Upper lobe of left lung (tissue), 5 donors: ENCODE results near the gene MTUS2.

- PRO-cap, 2 experiments: peak in 1 of 2 experiments; most common plus-strand start chr13:28532293 (in 1)
- RAMPAGE, long total RNA, 4 experiments: no peak in any of the 4 experiments
These were observed 37.0 kb upstream of the FLT1 start for GRCh38 chr13:28531939-28532363.

DNA sequence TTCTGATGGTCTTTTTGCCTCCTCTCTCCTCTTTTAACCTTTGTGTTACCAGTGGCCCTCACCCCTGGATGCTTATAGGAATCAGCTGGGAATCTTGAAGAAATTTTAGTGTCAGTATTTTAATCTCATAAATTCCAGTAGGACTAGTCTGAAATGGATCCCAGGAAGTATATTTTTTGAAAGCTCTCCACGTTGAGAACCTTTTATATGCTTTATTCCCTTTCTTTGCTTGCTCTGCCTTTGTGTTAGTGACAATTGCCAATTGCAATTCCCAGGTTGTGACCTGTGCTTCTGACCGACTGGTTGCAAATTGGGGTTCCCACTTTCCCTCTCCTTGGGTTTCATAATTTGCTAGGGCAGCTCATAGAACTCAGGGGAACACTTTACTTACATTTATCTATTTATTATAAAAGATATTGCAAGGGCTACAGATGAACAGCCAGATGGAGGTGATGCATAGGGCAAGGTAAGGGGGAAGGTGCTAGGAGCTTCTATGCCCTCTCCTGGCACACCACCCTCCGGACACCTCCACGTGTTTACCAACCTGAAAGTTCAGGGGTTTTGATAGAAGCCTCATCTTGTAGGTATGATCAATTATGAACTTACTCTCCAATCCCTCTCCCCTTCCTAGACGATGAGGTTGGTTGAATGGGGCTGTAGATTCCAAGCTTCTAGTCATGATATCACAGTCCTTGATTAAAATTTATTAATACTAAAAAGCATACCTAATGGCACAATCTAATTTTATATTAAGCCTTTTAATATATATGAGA lies 21.1 kb downstream of the POMP start:
- PRO-cap, 2 experiments: peak in 1 of 2 experiments; most common plus-strand start position 634 of the sequence (in 1)
- RAMPAGE, long total RNA, 4 experiments: no peak in any of the 4 experiments

- PRO-cap, 2 experiments: peak in 1 of 2 experiments; most common plus-strand start chr13:28819947 (in 1)
- RAMPAGE, long total RNA, 4 experiments: no peak in any of the 4 experiments
These were observed at the start of gene MTUS2 for GRCh38 chr13:28819321-28820589. Gene MTUS2, plus strand, starts transcription at chr13:28820339.

DNA sequence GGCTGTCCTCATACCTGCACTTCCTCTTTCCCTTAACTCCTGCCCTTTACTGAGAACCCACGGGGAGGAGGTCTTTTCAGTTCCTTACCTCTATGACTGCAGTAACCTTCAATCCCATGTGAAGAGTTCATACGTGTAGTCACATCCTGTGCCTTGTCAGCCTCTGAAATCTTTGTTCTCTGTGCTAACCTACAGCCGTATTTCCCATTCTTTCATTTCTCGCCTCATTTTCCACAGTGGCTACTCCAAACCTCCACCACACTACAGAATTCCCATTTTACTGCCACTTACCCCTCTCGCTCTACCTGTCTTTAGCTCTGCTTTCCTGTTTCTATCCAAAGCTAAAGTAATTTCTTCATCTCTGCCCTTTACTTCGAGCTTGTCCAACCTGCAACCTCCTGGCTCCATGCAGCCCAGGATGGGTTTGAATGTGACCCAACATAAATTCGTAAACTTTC lies 306.0 kb downstream of the MTUS2 start:
- PRO-cap, 2 experiments: no peak in any of the 2 experiments
- RAMPAGE, long total RNA, 4 experiments: no peak in any of the 4 experiments

GRCh38 chr13:29508426-29509076 lies 86.9 kb downstream of the SLC7A1 start:
- PRO-cap, 2 experiments: no peak in any of the 2 experiments
- RAMPAGE, long total RNA, 4 experiments: no peak in any of the 4 experiments

DNA sequence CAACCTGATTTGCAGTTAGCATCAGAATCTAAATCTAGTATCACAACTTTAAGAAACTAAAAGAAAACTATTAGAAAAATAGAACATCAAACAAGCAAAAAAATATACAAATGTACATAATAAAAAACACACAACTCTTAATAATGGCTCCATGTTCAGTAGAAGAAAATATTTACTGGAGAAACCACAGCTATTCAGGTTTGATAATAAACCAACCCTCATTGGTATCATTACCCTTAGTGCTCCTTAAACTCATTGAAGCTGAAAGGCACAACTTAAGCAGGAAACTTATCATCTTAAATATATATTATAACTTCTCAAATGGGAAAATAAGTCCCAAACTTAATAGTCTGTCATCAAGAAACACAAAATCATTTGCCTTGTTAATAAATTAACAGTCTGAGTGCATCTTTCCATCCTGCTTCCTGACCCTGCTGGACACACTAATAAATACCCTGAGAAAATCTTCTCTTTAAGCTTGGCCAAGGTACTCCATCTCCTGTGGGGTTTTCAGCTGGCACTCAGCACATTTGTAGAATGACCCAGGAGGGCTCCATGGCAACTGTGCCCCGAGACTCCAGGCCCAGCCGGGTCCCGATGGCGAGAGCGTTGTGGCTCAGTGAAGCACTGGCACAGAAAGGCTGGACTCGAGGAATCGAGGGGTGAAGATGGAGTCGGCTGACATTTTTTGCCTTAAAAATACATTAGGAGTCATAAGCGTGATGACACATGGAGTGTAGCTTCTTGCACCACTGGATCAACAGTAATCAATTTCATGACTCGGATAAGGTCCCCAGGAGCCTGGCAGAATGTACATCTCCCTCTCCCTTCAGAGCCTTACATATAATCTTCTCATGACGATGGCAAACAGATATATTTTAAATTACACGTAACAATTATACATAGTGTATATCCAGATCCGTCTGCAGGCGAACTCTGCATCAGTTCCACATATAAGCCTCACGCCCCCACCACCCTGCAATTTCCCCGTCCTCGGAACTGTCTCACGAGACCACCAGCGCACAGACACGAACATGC lies 85.5 kb downstream of the SLC7A1 start:
- PRO-cap, 2 experiments: no peak in any of the 2 experiments
- RAMPAGE, long total RNA, 4 experiments: start-site peak on the minus strand in 1 of 4 experiments, centred at positions 207 to 588 of the sequence, 11 to 14 reads per replicate

GRCh38 chr13:29523944-29524483 lies 71.5 kb downstream of the SLC7A1 start:
- PRO-cap, 2 experiments: no peak in any of the 2 experiments
- RAMPAGE, long total RNA, 4 experiments: start-site peak on the minus strand in 1 of 4 experiments, at chr13:29524134-29524520 at its widest, 16 reads per replicate

- PRO-cap, 2 experiments: no peak in any of the 2 experiments
- RAMPAGE, long total RNA, 4 experiments: no peak in any of the 4 experiments
These were observed 46.9 kb downstream of the SLC7A1 start for GRCh38 chr13:29548436-29549151.

GRCh38 chr13:29846744-29847214 lies 3.6 kb downstream of the UBL3 start:
- PRO-cap, 2 experiments: peak in 2 of 2 experiments; most common plus-strand start chr13:29846945 (in 2)
- RAMPAGE, long total RNA, 4 experiments: no peak in any of the 4 experiments

GRCh38 chr13:29935309-29936110 lies 85.1 kb upstream of the UBL3 start:
- PRO-cap, 2 experiments: no peak in any of the 2 experiments
- RAMPAGE, long total RNA, 4 experiments: no peak in any of the 4 experiments

GRCh38 chr13:30107236-30107845 lies 200.0 kb downstream of the KATNAL1 start:
- PRO-cap, 2 experiments: no peak in any of the 2 experiments
- RAMPAGE, long total RNA, 4 experiments: no peak in any of the 4 experiments

DNA sequence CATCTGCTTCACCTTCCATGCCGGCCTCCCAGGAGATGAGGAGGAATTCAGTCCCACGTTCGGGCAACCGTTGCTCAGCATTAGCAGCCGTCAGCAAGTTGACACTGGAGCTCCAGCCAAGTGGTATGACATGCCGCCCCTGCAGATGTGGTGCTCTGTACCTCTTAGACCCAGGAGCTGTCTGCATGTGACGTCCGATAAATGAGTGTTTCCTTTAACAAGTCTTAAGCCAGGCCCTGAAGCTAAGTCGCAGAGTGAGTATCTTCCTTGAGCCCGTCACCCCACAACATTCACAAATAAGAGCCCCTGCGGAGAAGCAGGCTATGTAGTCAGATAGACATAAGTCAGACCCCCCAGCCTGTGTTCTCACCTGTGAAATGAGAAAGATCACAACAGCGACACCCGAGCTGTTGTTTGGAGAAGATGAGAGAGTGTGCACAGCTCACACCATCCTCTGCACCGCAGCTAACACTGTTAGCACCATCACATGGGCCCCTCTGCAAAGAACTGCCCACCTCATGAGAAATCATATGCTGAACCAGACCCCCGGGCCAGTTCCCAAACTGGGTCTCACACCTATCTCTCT lies 150.2 kb downstream of the KATNAL1 start:
- PRO-cap, 2 experiments: no peak in any of the 2 experiments
- RAMPAGE, long total RNA, 4 experiments: no peak in any of the 4 experiments

GRCh38 chr13:30334505-30335677 lies 27.5 kb upstream of the KATNAL1 start:
- PRO-cap, 2 experiments: no peak in any of the 2 experiments
- RAMPAGE, long total RNA, 4 experiments: no peak in any of the 4 experiments

GRCh38 chr13:30388628-30389107 lies 33.6 kb upstream of the UBE2L5 start:
- PRO-cap, 2 experiments: no peak in any of the 2 experiments
- RAMPAGE, long total RNA, 4 experiments: no peak in any of the 4 experiments

DNA sequence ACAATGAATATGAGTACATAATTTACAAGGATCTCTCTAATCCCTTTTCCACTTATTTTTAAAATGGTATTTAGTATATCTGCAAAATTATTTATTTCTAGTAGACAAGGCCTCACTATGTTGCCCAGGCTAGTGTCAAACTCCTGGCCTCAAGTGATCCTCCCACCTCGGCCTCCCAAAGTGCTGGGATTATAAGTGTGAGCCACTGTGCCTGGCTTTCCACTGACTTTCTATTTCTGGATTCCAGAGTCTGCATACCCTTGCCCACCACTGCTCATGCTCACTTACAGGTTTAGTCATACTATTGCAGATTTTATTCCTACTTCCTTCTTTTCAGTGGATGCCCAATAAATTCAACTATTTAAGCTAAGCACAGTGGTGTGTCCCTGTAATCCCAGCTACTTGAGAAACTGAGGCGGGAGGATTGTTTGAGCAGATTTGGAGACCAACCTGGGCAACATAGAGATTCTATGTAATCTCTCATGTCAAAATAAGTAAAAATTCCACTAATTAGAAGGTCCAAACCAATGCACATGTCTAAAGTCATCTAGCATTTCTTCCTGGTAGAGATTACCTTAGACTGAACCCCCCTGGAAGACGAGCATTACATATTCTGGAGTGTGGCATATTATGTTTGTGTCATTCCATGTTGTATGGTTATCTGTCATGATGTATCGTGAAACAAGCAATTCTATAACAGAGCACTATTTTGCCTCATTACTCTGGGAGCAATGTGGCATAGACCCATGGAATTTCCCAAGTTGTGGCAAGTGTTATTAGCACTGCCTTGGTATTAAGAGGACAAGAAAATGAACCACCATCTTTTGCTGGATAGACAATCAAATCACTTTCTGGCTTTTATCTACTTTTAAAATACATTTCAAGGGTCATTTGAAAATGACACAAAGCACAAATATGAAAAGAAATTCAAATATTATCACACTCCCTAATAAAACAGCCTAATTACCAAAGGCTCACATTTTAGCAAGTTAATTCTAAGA lies 8.4 kb downstream of the HMGB1 start:
- PRO-cap, 2 experiments: no peak in any of the 2 experiments
- RAMPAGE, long total RNA, 4 experiments: no peak in any of the 4 experiments

DNA sequence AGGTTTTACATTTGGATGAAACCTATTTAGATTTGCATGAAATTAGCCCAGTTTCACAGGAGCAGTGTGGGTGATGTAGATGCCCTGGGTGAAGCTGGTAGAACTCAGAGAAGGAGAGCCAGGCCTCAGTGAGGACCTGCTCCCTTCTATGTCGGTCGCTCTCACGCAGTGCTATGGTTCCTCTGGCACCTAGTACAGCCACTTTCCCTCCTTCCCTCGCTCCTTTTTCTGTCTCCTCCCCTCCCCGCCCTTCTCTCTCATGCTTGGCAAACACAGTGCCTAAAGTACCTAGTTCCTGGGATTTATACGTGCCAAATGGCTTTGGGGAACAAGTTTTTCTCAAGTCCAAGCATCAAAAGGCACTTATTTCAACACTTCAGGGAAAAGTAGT lies 14.8 kb upstream of the HMGB1 start:
- PRO-cap, 2 experiments: no peak in any of the 2 experiments
- RAMPAGE, long total RNA, 4 experiments: no peak in any of the 4 experiments

GRCh38 chr13:30647816-30648166 lies 30.1 kb downstream of the USPL1 start:
- PRO-cap, 2 experiments: no peak in any of the 2 experiments
- RAMPAGE, long total RNA, 4 experiments: no peak in any of the 4 experiments

- PRO-cap, 2 experiments: no peak in any of the 2 experiments
- RAMPAGE, long total RNA, 4 experiments: no peak in any of the 4 experiments
These were observed 81.5 kb upstream of the MEDAG start for GRCh38 chr13:30824513-30825091.

GRCh38 chr13:30835323-30836054 lies 70.6 kb upstream of the MEDAG start:
- PRO-cap, 2 experiments: no peak in any of the 2 experiments
- RAMPAGE, long total RNA, 4 experiments: no peak in any of the 4 experiments

- PRO-cap, 2 experiments: peak in 1 of 2 experiments; most common plus-strand start chr13:30899437 (in 1); most common minus-strand start chr13:30898912 (in 1)
- RAMPAGE, long total RNA, 4 experiments: no peak in any of the 4 experiments
These were observed 7.2 kb upstream of the MEDAG start for GRCh38 chr13:30898708-30899492.